Sciatic nerve (tissue), 1 donor: Measurements from ENCODE around the genes KRTAP6-3, KRTAP22-1, KRTAP7-1 and TMEM50B.

GRCh38 chr21:30592167-30592493 lies at the start of gene KRTAP6-3:
Gene KRTAP6-3 (plus strand): TSS chr21:30592440.
- PRO-cap: no peak

- PRO-cap: no peak
These were observed at the start of gene KRTAP22-1 for GRCh38 chr21:30600754-30601253. Gene KRTAP22-1 (plus strand): TSS chr21:30601087.

DNA sequence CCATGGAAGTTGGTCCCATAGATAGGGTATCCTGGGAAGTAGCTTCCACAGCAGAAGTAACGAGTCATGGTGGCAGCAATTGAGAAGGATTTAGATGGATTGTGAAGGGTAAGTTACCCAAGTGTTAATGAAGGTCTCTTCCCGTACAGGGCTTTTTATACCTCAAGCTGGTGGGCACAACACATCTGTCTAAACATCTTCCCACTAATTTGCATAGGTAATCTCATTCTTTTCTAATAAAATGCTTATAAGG lies at the start of gene KRTAP7-1:
KRTAP7-1 (minus strand) TSS at position 129 of the 253 bp plus-strand sequence.
- PRO-cap: no peak

DNA sequence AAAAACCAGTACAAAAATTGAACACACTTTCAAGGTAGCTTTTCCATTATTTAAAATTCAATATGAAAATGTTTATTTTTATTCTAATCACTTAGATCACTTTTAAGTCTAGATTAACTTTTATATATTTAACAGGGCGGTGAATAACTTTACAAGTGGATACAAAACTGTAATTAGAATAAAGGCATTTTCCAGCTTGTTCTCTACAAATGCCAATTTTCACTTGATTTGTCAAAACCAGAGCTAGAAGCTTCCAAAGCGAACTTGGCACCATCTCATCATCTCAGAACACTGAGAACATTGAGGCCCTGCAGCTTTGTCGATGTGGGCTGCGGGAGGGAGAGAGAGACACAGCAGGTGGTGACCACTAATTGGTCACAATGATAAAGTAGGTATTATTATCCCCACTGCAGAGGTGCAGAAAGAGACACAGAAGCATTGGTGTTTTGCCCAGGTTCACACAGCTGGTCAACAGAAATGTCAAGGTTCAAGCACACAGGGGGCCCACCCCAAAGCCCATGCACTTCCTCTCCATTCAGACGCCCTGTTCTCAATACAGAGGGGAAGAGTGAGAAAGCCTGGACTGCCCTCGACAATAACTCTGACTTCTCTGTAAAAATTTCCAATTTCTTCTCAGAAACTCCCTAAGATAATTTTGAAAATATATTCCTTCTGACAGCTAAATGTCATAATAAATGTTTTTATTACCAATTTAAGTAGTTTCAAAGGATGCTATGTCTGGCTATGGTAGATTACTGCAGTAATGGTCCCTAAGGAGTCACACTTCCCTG lies 72.2 kb upstream of the KRTAP19-8 start:
- PRO-cap: no peak

GRCh38 chr21:31293811-31294506 lies 50.1 kb downstream of the TIAM1 start:
- PRO-cap: no peak

- PRO-cap: no peak
These were observed 595 bp upstream of the MRAP start for GRCh38 chr21:32298055-32298464.

DNA sequence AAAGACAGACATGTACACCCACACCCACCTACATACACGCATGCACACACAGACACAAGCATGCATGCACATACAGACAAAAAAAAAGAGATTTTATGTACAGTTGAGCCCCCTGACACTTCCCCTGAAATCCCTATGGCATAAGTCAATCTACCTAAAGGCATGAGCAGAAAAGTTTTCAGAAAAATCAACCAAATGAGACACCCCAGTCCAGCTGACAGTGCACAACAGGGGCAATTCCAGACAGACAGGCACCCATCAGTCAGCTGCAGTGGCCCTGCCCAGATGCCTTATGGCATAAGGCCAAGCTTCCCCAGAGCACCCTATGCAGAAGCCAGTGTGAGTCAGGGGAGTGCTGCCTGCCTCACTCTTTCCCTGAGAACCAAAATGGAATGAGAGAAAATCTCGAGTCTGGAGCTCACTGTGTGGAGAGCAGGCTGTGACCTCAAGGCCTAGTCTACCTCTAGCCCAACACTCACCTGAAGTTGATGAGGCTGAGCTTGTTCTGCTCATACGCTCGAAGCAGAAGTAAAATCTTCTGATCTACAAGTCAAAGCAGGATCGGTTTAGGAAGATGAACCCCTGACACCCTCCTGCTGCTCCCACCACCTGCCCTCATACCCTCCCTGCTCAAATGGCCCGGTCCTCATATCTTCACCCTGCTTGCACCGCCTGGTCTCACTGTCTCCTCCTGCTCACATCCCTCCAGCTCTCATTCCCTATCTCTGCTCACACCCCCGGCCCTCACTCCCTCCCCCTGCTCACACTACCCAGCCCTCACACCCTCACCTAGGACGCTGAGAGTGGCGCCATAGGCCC lies 38.2 kb downstream of the MRAP start:
- PRO-cap: unidirectional peak, plus-strand start at position 326 of the sequence

GRCh38 chr21:32348843-32349248 lies 44.0 kb downstream of the URB1 start:
- PRO-cap: no peak

DNA sequence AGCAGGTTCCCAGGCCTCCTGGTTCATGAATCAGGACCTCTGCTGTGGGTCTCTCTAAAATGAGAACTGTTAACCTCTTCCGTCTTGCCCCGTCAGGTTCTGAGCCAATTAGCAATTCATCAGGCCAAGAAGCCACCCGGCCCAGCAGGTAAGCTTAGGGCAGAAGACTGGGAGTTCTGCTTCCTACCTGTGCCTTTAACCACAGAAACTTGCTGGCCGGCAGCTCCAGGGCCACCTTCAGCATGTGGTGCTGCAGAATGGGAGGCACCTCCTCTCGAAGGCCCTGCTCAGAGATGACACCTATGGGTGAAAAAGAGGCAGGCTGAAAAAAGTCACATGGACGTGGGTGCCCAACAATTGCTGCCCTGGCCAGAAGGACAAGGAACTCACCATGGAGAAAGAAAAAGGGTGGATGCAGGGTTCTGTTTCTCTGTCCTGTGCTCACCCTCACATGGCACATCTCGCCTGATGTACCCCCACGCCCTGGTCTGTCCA lies 33.2 kb downstream of the URB1 start:
- PRO-cap: no peak

- PRO-cap: no peak
These were observed 10.4 kb downstream of the URB1 start for GRCh38 chr21:32382347-32382905.

GRCh38 chr21:32505415-32505748 lies 79.9 kb downstream of the TCP10L start:
- PRO-cap: no peak

DNA sequence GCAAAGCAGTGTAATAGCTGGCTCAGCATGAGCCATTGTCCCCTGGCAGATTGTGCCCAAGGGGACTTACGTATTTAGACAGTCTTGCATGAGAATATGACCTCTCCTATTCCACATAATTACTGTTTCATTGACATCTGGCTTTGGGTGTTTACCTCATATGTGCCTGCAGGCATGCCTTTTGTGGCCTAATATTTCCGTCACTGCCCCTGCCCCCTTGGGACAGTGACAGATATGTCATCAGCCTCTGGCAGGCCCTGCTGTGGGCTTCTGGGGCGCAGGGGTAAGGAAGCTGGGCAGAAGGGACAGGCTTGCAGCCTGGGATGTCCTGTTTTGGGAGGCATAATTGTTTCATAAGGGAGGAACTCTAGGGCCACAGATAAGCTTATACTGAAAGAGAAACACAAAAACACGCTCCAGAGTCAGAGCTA lies 77.2 kb downstream of the TCP10L start:
- PRO-cap: no peak

DNA sequence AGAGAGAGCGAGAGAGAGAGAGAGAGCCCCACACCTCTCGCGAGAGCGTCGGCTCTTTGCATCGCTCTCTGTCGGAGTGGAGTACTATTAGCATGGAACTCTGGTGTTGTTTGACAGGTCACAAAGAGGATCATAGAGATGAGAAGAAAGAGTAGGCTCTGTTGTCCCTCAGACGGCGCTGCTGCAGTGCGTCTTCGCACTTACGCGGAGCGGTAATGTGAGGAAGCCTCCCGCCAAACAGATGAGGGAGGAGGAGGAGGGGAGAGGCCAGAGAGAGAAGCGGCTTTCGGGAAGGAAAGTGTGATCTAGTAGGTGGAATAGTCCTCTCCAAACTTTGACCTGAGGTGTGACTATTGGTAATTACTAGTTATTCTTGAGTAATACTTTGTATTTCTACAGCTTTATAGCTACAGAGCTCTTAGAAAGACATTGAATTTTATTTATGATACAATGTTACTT lies 439 bp upstream of the PAXBP1 start:
- PRO-cap: bidirectional peak, plus-strand start at position 240 of the sequence, minus-strand start outside the sequence

DNA sequence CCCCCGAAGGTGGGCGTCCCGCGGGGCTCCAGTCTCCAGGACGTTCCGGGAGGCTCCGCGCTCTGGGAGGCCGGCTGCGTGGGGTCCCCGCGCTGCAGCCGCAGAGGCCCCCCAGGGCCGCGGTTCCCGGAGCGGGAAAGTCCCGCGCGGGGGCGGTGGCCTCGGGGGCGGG lies 147 bp upstream of the IFNGR2 start:
- PRO-cap: bidirectional peak, plus-strand start outside the sequence, minus-strand start at position 125 of the sequence

GRCh38 chr21:33412856-33413613 lies 9.8 kb downstream of the IFNGR2 start:
- PRO-cap: no peak

DNA sequence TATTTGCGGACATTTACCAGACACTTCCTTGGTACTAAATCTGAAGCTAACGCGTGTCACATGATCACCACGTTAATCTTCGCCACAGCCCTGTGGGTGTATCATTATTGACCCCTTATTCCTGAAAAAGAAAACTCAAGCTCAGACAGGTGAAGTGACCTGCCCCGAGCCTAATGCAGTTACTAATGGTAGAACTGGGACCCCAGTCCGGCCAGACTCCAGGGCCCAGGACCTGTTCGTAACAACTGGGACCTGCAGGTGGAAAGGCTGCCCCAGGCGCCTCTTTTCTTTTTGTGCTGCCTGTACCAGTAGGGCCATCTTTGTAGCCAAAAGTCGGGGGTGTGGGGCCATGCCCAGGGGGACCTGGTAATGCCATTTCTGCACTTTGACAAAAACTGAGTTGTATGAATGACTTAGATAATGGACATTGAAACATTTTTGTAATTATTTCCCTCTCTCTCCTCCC lies 11.2 kb downstream of the IFNGR2 start:
- PRO-cap: no peak

DNA sequence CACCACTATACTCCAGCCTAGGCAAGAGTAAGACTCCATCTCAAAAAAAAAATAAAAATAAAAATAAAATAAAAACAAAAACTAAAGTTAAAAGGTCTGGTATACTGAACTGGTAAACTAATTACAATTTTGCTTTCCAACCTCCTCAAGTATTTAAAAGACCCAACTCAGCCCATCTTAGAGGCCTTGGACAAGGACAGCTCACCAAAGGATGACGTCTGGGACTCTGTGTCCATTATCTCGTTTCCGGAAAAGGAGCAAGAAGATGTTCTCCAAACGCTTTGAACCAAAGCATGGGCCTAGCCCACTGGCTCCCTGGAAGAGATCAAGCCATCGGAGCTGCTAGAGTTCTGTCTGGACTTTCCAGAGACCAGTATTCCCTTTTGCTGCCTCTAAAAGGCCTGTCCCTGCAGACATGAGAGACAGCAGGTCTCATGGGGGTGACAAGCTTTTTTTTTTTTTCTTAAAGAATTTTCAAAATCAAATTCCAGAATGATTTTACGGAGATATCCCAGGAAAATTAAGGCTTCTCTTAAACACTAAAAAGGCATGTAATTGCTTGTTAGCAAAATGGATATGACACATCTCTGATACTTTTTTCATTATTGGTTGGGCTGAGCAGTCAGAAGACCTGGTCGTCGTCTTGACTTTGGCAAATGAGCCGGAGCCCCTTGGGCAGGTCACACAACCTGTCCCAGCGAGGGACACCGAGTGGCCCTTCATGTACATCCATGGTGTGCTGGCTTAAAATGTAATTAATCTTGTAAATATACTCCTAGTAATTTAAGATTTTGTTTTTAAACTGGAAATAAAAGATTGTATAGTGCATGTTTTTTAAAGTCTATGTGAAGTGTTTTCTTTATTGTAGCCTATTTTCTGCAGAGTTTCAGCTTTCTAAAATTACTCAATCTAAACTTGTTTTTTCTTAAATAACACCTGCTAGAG lies 33.7 kb downstream of the IFNGR2 start:
- PRO-cap: no peak

DNA sequence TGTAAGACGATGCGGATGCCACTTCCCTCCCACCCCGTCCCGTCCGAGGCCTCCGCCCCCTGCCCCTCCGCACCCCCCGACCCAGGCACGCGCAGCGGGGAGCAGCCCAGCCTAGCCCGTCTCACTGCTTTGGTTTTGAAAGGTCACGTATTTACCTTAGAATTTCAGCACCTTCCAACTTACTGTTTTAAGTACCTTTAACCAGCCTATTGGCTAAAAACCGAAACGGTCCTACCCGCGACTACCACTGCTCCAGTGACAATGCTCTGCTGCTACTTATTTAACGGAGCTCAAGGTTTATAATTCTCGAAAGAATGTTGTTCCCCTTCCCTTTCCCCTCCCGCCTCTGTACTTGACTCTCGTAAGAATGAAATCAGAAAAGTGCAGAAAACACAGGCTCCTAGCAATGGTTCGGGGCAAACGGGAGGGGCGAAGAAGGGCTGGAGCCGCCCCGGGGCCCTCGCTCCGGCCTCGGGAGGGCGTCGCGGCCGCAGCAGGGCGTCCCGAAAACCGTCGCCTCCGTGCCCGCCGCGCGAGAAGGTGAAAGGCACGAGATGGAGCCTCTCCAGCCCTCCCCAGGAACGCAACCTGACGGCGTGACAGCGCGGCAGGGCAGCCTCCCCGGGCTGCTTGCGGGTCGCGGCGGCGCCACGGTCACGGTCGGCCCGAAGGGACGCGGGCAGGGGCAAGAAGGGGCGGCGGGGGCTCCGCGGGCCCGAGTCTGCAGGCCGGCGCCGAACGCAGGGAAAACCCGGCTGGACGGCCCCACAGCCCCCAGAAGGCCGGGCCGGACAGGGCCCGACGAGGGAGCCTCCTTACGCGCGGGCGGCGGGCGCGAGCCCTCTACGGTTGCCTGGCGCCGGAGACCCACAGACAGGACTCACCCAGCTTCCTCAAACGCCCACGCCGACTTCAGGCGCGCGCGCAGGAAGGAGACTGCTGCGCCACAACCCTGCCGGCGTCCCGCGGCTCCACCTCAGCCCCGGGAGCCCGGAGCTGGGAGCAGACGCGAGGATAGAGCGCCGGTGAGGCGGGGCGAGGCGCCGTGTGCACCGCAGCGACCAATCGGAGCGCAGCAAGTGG lies at the start of gene TMEM50B:
TMEM50B (minus strand) TSS at position 1,021 of the 1,083 bp plus-strand sequence.
- PRO-cap: bidirectional peak, plus-strand start outside the sequence, minus-strand start at position 998 of the sequence

DNA sequence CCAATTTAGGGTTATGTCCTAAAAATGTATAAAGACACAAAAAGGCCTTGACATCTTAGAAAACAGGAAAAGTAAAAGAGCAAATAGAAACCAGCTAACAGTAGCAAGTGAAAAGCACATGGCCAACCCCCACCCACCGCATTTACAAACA lies 239 bp downstream of the GART start:
- PRO-cap: no peak

DNA sequence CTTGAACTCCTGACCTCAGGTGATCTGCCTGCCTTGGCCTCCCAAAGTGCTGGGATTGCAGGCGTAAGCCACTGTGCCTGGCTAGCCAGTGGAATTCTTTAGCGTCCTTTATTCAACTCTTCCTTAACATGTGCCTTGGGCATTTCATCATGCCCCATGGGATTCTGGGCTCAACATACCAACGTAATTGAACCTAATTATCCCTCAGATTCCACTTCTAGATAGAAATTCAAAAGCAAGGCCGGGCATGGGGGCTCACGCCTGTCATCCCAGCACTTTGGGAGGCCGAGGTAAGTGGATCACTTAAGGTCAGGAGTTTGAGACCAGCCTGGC lies 15.4 kb downstream of the CRYZL1 start:
- PRO-cap: no peak